Cytotoxic T cell (primary cell): Measurements from ENCODE around the gene STK31.

DNA sequence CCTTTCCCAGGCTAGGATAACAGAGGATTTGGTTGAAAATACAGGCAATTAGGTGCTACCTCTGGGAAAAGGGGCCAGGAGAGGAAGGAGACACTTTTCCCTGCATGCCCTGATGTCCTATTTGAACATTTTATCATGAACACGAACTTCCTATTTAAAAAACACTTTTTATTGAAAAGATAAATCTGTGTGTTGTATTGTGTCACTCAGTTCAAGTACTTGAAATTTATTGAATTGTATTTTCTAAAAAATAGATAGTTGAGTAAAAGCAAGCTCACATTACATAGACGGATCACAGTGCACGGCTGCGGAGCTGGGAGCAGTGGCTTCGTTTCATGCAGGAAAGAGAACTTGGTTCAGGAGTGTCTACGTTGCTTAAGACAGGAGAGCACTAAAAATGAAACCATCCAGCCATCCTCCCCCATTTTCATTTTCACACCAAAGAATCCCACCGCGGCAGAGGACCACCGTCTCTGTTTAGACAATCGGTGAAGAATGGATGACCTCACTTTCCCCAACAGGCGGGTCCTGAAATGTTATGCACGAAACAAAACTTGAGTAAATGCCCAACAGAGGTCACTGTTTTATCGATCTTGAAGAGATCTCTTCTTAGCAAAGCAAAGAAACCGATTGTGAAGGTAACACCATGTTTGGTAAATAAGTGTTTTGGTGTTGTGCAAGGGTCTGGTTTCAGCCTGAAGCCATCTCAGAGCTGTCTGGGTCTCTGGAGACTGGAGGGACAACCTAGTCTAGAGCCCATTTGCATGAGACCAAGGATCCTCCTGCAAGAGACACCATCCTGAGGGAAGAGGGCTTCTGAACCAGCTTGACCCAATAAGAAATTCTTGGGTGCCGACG lies 1.5 kb upstream of the IL6 start:
- PRO-cap, 2 experiments = no peak in any of the 2 experiments

DNA sequence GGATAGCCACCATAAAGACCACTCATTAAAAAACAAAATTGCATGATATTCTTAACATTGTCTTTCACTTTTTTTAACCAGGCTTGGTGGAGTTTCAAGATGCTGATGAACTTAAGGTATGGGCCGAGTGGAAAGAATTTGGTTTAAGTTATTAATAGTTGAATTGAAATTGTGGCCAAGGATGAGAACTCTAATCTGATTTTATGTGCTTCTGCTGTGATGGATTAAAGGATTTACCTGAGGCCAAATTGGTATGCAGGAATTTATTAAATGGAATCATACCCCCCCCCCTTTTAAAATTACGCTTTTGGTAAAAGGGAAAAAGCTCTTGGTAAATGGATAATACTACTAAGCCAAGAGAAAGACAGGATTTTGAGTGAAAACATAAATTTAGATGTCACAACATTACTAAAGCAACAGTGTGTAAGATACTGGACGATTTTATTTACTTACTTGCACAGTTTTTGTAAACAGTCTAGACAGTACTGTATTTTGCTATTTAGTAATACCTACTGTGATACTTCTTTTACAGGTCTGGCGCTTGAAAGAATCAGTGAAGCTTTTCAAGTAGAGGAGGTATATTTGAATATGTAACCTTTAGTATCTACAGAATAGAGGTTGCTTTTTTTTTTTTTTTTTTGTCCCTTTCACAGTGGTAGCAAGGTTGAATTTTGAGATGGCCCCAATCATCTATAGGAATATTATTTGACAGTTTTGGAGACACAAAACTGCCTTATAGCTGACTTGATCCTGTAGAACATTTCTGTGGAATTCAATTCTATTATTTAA lies 34.0 kb upstream of the TOMM7 start:
- PRO-cap, 2 experiments = no peak in any of the 2 experiments

DNA sequence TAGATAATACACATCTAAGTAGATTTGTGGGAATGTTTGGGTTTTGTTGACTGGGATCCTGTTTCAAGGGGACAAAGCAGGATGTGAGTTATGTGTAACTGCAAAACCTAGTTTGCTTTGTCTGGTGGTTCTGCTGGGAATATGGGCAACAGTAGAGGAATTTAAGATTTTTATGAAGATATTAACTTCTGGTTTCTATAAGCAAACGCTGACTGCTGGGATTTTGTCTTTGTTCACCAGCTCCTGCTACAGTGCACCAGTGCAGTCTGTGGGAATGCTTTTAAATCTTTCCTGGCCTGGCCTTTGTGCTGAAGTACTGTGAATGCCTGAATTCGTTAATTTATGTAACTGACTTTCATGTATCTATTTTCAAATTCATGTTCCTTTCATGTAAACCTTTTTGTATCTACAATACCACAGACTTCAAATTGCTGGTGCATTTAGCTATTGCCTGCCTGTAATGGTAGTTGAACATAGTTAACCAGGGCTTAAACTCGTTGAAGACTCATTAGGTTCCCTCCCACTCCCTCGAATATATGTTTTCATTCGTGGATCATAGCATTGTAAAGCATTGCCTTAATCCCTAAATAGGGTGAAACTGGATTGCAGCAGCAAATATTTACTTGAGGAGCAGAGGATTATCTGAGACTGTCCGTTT lies 1.5 kb downstream of the KLHL7 start:
- PRO-cap, 2 experiments = no peak in any of the 2 experiments

DNA sequence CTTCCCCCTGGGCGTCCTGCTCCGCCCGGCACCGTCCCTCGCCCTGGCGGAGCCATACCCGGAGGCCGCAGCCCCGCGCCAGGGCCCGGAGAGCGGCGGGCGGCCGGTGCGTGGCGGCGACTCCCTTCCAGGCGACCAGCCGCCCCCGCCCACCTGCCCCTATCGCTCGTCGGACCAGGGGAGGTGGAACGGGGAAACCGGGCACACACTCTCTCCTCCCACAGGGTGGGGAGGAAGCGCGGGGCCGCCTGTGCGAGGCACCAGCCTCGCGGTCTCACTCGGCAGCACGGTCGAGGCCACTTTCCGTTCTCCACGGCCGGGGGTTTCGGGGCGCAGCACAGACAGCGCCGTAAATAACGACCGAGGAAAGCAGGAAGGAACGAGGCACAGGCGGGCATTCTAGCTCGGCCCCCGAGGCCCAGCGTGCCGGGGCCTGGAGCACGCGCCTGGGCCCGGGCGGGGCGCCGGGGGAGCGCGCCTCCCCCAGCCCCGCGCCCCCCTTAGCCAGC lies 1.1 kb downstream of the IGF2BP3 start:
- PRO-cap, 2 experiments = no peak in any of the 2 experiments

DNA sequence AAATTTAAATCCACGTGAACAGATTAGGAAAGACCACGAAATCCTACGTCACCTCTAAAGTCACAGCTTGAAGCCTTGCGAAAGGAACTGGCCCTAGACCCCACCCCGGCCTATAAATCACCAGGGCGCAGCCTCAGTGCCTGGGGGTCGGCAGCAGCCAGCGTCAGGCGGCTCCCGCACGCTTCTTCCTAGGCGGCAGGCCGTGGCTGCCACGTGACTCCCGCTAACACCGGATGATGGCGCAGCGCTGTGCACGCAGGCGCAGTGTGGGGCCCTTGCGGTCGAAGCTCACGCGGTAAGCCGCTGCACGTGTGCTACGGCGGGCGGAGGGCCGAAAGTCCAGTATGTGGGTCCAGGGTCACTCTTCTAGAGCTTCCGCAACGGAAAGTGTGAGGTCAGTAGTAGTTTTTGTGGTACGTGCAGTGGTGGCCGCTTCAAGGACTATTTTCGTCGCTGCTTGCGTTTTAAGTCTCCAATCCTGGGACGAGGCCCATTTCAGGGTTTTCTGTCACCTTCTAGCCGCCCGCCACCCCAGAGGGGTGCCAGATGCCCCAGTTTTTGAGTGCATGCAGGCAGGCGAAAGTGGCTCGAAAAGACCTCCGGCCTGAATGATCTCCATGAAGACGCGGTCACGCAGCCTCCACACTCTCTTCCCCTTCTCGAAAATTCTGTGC lies at the start of gene STK31:
Gene STK31 (plus strand): TSS at position 278 of the 674 bp plus-strand sequence.
- PRO-cap, 2 experiments = no peak in any of the 2 experiments

DNA sequence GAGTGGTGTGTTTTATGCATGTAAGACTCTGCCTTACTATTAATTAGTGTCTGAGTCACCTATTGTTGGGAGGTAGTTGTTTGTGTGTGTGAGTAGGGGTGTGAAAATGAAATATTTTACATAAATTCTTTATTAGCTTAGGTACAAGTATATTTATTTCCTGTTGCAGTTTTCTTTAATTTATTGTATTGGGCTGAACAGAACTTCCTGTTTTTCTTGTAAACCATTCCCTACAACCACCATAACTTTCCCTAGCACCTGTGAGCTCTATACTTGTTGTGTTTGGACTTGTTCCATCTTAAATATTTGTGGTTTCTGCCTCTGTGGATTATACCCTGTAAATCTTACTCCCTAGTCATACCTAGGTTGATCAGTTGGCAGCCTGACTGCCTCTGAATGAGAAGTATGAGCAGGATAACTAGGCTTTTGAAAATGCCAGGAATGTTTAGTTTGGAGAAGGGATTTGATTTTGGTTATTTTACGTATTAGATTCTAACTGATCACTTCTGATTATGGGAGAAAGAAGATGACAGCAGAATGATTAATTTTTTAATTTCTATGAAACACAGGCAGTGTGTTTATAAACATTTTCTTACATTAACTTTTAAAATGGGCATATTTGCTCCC lies 50.0 kb downstream of the STK31 start:
- PRO-cap, 2 experiments = no peak in any of the 2 experiments

GRCh38 chr7:24572937-24573073 lies 447 bp upstream of the PALS2 start:
- PRO-cap, 2 experiments = peak in 2 of 2 experiments; most common plus-strand start chr7:24572998 (in 2)

- PRO-cap, 2 experiments = no peak in any of the 2 experiments
These were observed 30.8 kb downstream of the PALS2 start for GRCh38 chr7:24603773-24604665.

DNA sequence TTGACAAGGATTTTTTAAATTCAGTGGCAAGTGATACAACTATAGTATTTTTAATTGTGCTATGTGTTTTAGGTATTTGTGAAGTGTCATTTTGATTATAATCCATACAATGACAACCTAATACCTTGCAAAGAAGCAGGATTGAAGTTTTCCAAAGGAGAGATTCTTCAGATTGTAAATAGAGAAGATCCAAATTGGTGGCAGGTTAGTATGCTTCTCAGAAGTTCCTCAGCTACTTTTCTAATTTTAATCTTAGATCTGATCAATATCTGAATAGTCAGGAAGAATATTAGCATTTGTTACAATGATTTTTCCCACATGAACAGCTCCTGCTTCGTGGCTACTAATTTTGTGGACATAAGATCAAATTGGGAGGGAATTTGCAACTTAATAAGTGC lies 90.3 kb downstream of the PALS2 start:
- PRO-cap, 2 experiments = no peak in any of the 2 experiments

DNA sequence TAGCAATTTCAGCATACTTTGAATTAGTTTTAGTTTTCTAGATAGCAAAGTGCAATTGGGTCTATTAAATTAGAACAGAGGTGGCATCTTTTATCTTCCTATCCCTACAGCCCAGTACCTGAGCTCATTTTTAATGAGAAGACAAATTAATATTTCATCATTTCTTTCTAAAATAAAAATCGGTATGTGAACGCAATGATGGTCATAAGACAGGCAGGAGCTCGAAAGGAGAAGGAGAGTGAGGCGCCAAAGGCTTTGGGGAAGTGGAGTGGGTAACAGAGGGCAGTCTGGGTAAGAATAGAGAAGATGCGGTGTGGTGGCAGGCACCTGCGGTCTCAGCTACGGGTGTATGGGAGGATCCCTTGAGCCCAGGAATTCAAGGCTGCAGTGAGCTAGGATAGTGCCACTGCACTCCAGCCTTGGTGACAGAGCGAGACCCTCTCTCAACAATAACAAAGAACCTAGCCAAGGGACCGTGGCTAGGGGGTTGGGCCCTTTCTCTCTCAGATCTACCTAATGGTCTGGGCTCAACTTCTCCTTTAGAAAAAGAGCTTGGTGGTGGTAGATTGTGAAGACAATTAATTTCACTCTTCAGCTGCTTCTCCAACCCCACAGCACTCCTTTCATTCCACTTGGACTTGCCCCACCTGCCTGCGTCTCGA lies 1.2 kb downstream of the GSDME start:
- PRO-cap, 2 experiments = no peak in any of the 2 experiments

DNA sequence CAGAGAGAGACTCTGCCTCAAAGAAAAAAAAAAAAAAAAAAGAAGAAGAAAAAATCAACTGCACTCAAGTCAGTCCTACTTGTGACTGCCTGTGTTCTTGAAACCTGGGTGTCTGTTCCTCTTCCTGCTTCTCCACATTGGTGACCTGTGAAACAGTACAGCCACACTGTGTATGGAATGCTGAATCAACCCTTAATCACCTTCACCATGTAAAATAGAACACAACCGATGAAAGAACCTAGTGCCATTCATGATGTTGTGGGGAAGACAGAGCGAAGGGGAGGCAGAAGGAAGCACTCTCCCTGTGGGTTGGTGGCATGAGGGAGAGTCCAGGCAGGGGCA lies 75.2 kb upstream of the GSDME start:
- PRO-cap, 2 experiments = no peak in any of the 2 experiments

DNA sequence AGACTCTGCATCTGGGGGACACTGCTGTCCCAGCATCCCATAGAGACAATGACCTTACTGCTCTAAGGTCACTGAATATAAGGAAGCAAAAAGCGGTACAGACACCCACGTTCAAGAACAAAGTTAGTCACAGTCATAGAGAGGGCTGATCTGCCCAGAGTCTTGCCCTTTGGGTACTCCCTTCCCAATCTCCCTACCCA lies 76.3 kb upstream of the GSDME start:
- PRO-cap, 2 experiments = no peak in any of the 2 experiments

DNA sequence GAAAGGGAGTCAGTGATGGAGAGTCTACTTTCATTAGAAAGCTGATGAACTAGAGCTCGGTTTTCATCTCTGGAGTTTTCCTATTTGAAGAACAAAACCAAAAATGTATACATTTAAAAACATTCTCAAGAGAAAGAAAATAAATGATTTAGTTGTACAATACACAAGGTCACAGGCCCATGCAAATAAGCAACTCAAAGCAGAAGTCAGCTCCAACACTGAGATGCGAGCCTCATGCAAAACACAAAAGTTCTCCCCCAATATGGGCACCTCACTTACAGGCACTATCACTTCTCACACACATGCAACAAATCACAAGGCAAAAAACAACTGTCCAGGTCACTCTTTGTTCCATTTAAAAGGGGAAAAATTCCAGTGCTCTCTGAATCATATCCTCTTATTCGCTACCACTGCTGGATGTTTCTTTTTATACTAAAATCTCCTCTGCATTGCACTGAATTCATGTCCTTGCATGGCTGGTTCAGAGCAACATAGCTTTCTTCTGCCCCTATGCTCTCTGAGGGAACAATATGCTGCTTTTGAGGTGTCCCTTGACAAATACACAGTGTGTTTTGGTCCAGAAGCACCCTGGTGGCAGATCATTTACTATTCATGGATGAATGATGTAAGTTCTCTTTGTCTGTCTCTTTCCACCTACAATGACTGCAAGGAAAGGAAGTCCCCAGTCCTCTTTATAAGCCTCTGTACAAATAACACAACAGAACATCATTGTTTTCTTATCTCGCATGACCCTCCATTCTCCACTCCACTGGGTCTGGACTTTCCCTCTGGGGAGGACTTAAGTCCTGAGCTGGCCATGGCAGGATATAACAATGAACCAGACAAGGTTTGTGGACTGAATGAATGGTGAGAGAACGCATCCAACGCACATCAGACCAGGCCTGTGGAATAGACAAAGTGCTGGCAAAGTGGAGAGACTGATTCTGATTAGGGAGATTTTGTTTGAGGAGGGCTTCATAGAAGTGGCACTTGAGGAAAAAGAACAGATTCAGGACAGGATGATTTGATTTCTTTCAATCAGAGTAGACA lies 85.4 kb upstream of the GSDME start:
- PRO-cap, 2 experiments = no peak in any of the 2 experiments

DNA sequence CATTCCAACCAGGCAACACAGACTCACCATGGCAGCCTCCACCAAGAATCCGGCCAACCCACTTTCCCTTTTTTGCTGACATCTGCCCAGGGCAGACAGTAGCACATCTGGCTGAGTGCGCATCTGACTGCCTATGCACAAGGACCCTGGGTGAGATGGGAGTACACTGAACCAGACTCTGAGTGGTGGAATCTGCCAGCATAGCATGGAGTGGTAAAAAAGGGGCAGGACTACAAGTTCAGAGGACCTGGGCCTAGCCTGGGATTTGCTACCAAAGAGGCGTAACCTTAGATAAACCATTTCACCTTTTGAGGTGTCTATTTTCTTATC lies 16.6 kb downstream of the OSBPL3 start:
- PRO-cap, 2 experiments = no peak in any of the 2 experiments

DNA sequence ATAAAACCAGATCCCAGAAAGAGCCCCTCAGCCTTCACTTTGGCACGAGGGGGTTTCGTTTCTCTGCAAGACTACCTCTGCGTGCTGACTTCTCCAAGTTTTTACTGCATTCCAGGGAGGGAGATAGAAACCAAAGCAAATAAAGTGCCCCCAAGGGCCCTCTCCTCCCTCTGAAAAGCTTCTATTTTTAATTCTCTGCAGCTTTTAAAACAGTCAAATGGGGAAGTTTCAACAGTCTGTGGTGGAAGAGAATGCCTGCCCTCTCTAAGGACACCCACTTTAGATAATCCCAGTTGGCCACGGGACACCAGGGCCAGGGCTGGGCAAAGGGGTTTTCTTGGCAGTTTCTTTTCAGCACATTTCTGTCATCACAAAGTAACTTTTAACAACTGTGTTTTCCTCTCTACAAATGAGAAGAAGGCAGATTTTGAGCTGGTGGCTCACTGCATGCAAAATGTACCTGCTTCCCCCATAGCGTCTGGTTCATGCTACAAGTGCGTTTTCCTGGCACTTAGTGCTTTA lies 386.8 kb upstream of the NPVF start:
- PRO-cap, 2 experiments = no peak in any of the 2 experiments

GRCh38 chr7:25750528-25751316 lies 401.3 kb upstream of the NFE2L3 start:
- PRO-cap, 2 experiments = no peak in any of the 2 experiments

DNA sequence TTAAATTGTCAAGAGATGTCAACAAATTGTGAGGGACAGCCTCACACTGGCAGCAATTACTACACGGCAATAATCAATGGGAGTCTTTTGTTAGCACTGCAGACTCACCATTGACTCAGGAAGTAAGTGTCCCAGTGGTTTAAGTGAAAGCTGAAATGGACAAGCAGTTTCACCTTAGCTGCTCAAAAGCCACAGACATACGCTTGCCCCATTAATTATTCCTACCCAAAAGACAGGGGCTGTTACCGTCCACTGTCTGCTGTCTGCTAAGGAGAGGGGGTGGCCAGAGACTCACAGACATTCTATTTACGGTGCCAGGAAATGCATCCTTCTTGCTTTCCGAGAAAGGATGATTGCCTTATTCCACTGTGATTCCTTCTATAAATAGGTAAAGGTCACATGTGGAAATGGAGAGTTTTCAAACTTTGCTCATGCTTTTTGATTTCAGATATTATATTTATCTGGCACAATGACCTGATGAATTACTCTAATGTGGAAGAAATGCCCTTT lies 309.7 kb upstream of the NFE2L3 start:
- PRO-cap, 2 experiments = no peak in any of the 2 experiments

- PRO-cap, 2 experiments = no peak in any of the 2 experiments
These were observed 162.9 kb upstream of the NFE2L3 start for GRCh38 chr7:25988999-25989675.

DNA sequence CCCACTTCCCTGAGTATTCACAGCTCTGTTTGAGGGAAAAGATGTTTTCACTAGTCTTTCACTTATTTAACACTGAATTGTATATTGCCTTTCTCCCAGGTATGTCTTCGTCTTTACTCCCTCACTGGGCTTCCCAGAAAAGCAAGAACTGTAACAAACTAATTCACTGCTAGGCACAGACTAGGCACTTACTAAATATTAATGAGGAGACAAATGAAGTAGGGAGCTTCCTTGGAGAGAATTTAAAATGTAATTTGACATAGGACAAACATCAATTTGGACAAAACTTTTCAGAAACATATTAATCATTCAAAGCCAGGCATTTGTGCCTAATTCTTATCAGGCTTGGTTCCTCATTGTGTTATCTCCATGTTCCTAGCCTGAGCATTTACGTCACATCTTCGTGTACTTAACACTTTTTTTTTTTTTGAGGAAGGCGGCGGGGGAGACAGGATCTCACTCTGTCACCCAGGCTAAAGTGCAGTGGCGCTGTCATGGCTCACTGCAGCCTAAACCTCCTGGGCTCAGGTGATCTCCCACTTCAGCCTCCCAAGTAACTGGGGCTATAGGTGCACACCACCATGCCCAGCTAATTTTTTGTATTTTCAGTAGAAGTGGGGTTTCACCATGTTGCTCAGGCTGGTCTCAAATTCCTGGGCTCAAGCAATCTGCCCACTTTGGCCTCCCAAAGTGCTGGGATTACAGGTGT lies 19.8 kb downstream of the HNRNPA2B1 start:
- PRO-cap, 2 experiments = peak in 2 of 2 experiments; most common plus-strand start position 416 of the sequence (in 2); most common minus-strand start position 111 of the sequence (in 1)

DNA sequence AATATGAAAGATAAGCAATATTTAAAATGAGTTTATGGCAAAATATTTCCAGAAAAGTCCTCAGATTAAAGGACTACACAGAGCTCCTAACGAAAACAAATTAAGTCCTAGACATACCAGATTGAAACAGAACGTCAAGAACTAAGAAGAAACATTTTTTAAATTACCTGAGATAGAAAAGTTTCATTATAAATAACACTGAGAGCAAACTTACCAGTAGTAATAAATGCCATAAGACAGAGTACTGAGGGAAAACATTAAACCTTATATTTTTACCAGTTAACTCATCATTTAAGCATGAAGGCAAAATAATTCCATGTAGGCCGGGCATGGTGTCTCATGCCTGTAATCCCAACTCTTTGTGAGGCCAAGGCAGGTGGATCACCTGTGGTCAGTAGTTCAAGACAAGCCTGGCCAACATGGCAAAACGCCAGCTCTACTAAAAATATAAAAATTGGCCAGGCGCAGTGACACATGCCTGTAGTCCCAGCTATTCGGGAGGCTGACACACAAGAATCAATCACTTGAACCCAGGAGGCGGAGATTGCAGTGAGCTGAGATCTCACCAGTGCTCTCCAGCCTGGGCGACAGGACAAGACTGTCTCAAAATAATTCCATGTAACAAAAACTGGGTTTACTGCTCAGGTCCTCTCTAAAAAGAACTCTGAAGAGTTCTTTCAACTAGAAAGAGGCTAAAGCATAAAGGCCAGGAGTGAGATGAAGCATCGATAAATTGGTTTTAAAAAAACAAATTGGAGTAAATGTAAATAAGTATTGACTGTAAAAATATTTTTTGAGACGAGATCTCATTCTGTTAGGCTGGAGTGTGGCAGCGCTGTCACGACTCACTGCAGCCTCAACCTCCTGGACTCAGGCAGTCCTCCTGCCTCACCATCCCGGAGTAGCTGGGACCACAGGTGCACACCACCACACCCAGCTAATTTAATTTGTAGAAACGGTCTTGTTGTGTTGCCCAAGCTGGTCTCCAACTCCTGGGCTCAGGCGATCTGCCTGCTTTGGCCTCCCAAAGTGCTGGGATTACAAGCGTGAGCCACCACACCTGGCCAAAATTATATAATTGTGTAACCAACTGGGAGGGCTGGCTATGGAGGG lies 18.2 kb downstream of the HNRNPA2B1 start:
- PRO-cap, 2 experiments = peak in 2 of 2 experiments; most common minus-strand start position 941 of the sequence (in 2)